OCI-LY7 (cell line): ENCODE data around the gene ISG20L2.

DNA sequence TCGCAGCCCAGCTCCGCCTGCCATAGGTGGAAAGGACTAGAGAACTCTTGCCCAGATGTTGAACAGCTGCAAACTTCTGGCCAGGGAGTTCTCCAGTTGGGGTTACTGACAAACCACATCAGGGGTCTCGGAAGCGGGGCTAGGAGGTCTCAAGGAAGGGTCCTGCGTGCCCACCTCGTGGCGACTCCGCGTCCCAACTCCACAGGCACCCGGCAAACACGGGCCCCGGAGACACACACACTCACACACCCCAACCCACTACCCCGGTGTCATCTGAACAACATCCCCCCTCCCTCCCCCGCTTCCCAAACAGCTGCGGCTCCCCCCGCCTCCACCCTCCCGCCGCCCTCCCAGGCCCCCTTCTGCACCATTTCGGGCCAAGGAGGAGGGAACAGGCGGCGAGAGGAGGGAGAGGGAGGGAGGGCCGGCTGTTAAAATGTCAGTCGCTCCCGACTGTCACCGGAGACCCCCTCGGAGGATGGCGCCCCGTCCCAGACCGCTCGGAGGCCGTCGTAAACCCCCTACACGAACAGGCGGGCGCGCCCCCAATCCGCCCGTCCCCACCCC, 831 bp downstream of the MEF2D start:
- PRO-cap = no peak
- RAMPAGE, long total RNA = no peak

GRCh38 chr1:156593766-156594419, 2.3 kb downstream of the NAXE start:
- PRO-cap = no peak
- RAMPAGE, long total RNA = no peak

DNA sequence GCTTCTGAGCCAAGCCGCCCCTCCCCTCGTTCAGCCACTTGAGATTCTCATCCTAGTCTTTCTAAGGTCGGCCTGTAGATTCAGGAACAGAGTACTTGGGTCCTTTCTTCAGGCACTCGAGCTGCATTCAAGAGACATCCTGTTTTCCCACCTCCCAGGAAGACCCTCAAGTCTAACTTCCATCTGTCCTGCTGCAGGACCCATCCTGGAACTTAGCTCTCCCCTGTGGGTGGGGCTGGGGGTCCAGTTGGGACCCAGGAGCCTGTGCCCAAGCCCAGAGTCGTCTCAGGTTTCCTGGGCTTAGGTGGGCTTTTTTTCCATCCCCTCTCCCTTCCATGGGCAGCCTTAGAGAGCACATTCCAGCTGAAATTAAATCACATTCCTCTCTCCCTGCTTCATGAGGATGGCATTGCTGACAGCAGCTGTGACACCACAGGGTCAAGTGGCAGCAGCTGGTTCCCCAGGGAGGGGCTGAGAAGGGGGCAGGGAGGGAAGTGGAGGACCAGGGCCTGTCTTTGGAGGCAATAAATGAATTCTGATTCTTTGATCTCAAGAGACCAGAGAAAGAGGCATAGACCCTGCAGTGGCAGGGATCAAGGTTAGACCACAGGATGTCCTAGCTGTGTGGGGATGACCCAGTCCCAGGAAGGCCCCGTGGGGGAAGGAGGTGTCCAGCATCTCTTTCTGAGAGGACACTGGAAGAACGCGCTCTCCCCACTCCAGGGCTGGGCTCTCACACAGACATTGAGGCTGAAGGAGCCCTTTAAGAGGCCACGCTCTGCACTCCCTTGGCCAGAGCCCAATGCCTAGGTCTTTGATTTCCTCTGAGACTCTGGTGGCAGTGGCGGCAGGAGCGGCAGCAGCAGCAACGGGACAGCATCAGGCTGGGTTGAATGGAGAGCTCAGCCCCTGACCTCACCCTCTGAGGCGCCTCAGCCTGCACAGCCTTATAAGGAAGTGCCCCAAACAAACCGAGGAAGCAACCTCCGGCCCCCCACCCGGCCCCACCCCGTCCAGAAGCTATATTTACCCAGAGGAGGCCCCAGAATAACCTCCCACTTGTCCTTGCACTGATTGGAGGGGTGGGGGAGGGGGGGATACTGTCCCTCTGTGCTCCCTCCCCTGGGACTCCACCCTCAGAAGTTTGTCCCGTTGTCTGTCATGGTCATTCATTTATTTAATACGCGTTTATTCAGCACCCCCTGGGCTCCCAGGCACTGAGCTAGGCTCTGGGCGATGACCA, 12.6 kb downstream of the NES start:
- PRO-cap = no peak
- RAMPAGE, long total RNA = no peak

- PRO-cap = no peak
- RAMPAGE, long total RNA = no peak
Observed at GRCh38 chr1:156675429-156676281, 1.6 kb downstream of the NES start.

DNA sequence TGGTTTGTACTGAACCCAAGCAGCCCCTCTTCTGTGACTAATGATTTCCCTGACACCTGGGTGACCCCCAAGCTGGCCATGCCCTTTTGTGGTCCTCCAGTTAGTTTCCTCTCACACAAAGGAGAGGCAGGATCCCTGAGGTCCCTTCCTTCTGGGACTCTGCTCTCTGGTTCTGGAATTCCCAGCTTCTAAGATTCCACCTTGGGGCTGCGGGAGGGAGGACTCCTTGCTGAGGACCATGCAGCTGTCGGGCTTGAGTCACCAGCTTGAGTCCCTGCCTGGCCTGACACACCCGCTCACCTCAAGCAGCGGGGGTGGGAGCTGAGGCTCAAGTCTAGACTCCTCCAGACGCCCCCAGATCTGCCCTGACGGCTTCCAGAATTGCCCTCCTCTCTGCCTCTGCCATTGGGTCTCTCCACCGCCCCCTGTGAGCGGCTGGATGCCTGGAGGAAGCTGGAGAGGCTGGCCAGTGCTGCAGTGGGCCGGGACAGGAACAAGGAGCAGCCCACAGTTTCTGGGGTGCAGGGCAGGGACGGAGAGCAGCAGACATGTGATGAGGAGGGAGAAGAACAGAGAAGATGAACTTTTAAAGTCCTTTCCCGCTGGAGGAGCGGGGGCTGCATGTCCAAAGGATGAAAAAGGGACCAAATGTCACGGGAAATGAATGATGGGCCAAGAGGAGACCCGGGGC, 13.7 kb downstream of the CRABP2 start:
- PRO-cap = no peak
- RAMPAGE, long total RNA = no peak

DNA sequence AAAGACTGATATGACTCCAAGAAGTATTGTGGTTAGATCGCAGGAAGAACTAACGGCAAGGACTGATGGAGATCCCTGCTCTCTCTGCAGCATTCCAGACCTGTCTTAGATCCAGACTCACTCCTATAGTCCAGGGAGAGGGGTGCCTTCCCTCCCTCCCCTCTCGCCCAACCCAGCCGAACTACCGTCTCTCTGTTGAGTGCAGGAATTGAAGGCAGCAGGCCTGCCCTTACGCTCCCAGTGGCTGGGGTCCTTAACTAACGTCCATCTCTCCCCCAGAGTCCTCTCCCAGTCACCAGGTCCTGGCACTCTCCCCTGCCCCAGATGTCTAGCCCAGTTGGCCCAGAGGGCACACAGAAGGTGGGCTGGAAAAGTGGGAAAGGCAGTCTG, 1.2 kb downstream of the CRABP2 start:
- PRO-cap = no peak
- RAMPAGE, long total RNA = no peak

GRCh38 chr1:156715300-156716505, 10.3 kb upstream of the CRABP2 start:
- PRO-cap = no peak
- RAMPAGE, long total RNA = no peak

DNA sequence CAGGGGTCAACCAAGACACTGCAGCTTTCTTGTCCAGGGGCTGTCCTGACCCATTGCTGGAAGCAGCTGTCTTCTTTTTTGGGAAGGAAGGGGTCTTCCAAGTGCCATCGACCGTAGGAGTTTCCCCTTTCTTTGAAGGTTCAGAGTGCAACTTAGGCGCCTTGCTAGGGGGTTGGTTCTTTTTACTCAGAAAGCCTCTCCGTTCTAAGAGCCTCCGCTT, 1.0 kb upstream of the METTL25B start:
- PRO-cap = no peak
- RAMPAGE, long total RNA = no peak

DNA sequence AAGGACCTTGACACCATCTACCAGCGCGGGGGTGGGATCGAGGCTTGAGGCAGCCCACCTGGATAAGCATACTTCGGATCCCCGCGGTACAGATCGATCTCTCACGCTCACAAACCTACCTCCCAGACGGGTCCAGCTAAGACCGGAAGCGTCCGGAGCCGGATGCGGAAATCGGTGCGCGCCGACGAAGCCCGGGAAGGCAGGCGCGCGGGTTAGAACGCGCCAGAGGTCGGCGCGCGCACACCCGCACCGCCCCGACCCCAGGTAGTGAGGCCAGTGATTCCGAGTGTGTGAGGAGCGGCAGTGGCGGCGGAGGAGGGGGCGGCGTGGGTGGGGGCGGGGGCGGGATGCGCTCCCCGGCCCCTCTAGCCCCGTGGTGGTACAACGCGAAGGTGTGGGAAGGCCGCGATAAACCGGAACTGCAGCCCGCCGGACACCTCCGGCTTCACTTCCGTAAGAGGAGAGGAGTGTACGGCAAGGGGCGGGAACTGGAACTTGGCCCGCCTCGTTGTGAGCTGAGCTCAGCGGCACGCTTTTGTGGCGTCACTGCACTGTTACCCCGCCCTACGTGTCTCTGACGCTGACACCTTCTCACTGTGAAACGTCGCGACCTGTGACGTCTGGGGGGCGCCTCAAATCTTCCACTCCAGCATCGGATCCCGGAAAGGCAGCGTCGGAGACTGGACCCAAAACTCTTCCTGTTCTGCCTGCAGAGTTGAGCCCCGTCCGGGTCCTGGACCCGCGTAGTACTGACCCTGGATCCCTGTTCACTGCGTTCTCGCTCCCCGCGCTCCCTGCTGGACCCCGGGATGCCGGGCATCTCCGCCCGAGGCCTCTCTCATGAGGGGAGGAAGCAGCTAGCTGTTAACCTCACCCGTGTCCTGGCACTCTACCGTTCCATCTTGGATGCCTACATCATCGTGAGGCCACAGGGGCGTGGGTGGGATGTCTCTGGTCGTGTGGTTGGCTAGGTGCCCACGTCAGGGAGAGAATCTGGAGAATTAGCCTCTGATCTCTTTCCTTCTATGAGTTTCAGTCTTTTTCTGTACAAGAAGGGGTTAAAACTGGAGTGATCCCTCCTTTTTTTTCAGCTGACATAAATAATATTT, at the start of gene ISG20L2:
ISG20L2 (minus strand) TSS at position 471 of the 1,109 bp plus-strand sequence.
- PRO-cap = bidirectional peak, plus-strand start at position 215 of the sequence, minus-strand start at position 128 of the sequence; bidirectional peak, plus-strand start at position 644 of the sequence, minus-strand start at position 450 of the sequence
- RAMPAGE, long total RNA = start-site peak on the minus strand centred at position 123 of the sequence, 56 bp wide, 91 and 54 reads in 2 replicates

DNA sequence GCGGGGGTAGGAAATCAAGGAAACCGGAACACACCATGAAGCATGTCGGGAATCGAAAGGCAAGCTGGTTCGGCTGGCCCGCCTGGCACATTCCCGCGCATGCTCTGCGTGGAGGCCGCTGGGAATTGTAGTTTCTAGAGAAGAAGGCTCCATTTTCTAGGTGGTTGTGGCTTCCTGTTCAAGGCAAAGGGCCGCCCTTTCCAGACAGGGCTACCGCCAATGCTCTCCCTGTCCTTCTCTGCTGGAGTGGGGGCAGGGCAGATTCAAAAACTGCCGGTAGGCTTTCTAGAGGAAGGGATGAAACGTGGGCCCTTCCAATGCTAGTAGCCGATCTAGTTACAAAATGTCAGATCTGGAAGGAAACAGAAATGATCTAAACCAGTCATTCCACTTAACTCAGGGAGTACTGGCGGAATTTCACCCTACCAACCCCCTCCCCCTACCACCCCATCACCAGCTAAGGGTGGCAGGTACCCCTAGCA, 390 bp upstream of the MRPL24 start:
- PRO-cap = bidirectional peak, plus-strand start at position 181 of the sequence, minus-strand start outside the sequence
- RAMPAGE, long total RNA = no peak

- PRO-cap = no peak
- RAMPAGE, long total RNA = no peak
Observed at GRCh38 chr1:156750711-156750961, 839 bp downstream of the HDGF start.

GRCh38 chr1:156751984-156752099, 367 bp upstream of the HDGF start:
- PRO-cap = no peak
- RAMPAGE, long total RNA = no peak

DNA sequence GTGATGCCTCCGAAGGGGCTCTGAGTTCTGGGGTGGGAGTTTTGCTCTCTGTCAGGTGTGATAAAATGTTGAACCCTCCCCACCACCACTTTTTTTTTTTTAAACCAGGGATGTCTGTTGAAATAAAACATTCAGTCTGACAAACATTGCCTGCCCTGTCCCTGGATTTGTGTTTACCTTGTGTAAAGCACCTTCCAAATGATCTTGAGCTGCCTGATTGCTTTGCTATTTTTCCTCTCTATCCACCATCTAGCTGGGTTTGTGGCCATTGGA, 16.0 kb downstream of the SH2D2A start:
- PRO-cap = no peak
- RAMPAGE, long total RNA = no peak

GRCh38 chr1:156803624-156804263, 12.9 kb downstream of the SH2D2A start:
- PRO-cap = no peak
- RAMPAGE, long total RNA = no peak

DNA sequence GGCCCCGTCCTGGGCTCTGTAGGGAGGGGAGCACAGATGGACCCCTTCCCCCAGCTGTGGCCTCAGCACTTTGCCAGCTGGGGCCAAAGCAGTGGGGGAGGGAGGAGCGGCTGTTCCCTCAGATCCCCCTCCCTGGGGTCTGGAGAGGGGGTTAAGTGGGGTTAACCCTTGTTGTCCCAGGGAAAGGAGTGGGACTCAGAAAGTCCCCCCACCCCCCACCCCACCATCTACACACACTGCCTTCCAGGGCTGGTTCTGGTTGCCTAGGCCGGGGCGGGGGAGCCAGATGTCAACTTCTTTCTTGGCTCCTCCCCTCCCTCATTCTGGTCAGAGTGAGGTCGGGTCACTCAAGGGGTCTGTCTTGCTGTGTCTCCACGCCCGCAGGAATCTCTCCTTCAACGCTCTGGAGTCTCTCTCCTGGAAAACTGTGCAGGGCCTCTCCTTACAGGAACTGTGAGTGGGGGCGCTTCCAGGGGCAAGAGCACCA, 5.9 kb downstream of the NTRK1 start:
- PRO-cap = no peak
- RAMPAGE, long total RNA = no peak

DNA sequence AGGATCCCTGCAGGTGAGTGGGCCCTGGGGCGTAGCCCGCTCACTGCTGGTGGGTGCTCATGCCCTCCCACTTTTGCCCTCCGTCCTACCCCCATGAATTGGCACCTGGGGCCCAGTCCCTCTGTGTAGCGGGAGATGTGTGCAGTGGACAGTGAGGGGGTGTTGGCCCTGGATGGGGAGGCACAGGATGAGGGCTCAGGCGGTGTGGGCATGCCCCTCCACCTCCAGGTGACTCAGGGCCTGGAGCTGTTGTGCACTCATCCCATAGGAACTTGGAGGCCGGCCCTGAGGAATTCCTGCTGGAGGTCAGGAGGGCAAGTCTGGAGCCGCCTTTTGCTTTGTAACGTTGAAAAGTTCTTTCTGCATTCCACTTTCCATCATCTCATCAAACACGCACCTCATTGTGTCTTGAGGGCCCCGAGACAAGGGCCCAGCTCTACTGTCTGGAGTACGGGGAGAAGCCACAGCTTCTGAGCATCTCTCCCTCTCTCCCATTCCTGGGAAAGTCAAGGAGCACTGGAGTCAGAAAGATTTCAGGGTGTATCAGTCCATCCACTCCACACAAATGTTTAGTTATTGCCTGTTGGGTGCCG, 3.1 kb downstream of the PEAR1 start:
- PRO-cap = no peak
- RAMPAGE, long total RNA = no peak

DNA sequence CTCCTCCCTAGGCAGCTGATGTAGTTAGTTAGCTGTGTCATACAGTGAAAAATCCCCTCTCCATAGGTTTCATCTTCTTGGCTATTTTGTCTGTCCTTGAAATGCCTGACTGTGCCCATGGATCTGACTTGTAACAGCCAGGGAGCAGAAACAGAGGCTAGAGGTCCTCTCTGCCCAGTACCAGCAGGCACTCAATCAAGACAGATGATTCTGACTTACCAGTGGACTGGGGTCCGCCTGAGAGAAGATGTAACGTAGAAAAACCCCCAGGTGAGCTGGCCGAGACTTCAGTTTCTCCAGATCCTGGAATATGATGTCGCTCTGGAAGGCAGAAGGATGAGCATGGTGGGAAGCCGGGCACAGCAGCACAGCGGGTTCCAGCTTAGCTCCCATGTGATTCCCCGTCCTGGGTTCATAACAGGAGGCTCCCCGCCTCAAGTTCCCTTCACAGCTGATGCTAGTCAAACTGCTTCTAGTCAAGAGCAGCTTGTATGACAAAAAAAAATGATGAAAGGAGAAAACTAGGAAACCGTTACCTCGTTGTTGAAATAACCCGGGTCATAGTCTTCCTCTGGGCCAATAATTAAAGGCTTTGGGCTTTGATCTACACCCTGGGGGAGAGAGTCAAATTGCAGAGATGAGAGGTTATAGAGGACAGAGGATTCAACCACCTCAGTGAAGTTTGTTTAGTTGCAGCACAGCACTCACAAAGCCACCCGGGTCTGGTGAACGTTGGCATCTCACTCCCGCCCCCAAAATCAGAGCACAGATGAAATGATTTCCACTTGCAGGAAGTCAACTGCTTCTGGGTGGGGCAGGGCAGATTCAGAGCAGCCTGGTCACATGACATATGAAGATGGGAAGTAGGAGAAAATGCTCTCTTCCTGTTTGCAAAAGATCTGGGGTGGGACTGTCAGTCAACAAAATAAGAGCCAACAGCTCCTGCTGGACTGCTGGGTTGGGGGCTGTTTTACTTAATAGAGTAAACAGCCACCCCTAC, 42.9 kb downstream of the LRRC71 start:
- PRO-cap = bidirectional peak, plus-strand start at position 898 of the sequence, minus-strand start at position 760 of the sequence
- RAMPAGE, long total RNA = no peak

- PRO-cap = no peak
- RAMPAGE, long total RNA = no peak
Observed at GRCh38 chr1:157046229-157046700, 723 bp upstream of the ARHGEF11 start.

DNA sequence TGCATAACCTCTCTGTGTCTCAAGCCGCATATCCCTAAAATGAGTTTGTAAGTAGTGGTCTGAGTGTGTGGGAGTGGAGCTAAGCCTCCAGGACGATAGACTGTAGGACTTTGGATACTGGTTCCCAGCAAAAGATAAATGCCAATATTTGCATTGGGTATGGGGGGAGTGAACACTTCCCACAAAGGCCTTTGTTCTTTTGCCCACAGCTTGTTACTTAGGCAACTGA, 102.3 kb upstream of the ETV3 start:
- PRO-cap = no peak
- RAMPAGE, long total RNA = no peak

- PRO-cap = no peak
- RAMPAGE, long total RNA = no peak
Observed at GRCh38 chr1:157439240-157439730, 113.0 kb downstream of the FCRL5 start.